SK-N-DZ (cell line): ENCODE data around the gene HACE1.

DNA sequence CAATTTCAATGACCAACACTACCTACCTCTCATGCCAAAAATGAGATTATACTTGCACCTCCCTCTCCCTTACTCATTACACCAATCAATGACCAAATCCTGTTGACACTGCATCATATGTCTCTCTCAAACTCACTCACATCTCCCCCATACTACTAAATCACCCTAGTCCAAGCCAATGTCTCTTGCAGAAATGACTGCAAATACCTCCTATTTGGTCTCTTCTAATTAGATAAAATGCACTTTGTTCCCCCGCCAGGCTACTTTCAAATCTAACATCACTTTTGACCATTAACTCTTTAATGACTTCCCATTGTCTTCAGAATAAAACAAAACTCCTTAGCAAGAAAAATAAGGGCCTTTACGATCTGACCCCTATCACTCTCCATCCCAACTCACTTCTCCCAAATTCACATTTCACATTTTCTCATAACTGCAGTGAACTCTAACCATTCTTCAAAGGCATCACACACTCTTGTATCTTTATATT lies 4.6 kb downstream of the NDUFAF4 start:
RAMPAGE:
- cytosol, long total RNA, result no peak
- nucleus, long total RNA, result no peak

DNA sequence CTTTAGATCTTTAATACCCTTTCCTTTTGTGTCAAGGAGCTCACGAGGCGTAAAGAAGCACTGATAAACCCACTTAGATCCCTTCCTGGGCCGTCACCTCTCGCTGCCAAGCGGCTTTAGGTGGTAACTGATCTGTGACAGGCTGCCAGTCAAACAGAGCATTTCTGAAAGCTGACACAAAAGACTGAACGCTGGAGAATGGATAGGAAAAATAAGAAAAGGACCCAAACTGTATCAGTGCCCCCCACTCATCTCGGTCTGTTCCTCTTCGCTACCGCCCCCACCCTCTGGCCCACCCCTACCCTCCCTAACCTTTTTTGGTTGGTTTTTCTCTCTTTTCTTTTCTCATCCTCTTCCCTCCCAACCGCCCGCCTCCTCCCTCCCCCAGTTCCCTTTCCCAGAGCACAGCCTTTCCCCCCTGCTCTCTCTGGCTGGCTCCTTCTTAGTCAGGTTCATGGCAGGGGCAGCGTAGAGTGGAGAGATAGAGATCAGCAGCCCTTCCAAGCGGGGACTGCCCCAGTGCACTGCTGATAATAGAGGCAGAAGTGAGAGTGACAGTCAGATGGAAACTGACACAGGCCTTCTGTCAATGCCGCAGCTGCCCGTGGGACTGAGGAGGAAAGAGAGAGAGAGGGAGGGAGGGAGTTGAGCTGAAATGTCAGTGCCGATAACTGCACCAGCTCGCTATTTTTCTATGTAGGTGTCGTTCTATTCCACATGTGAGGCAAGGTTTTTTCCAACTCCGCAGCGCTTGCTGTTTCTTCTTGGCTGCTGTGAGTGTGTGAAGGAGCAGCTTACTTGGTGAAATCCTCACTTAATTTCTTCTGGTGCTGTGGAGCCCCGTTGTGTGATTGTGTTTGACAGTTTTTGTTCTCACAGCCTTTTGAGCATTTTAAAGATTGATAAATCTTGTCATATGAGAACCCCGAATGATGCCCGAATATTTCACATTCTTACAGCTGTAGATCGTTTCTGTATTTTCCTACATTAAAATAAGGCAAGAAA lies 386.1 kb upstream of the MMS22L start:
RAMPAGE:
- cytosol, long total RNA, result no peak
- nucleus, long total RNA, result no peak

DNA sequence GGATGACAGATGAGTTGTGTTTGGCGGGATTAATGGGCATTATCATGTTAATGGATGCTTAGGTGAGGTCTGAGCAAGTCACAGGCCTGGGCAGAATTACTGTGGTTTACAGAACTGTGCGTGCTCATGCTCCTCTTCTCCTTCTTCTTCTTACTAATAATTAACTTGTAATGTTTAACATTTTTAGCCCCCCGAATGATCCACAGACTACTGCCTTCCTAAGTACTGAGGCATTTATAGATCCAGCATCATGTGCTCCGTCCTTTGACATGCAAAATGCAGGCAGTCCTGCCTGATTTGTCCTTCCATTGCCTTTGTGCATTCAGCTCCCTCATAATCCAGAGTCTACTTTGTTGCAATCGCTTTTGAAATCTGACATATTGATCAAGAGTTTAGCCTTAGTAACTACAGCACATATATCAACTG lies 753.5 kb upstream of the MMS22L start:
RAMPAGE:
- cytosol, long total RNA, result no peak
- nucleus, long total RNA, result no peak

GRCh38 chr6:98111207-98111456 lies 723.2 kb upstream of the POU3F2 start:
RAMPAGE:
- cytosol, long total RNA, result no peak
- nucleus, long total RNA, result no peak

GRCh38 chr6:98831042-98832292 lies 2.9 kb upstream of the POU3F2 start:
RAMPAGE:
- cytosol, long total RNA, result no peak
- nucleus, long total RNA, result no peak

GRCh38 chr6:99348695-99349054 lies 799 bp downstream of the FAXC start:
RAMPAGE:
- cytosol, long total RNA, result no peak
- nucleus, long total RNA, result no peak

DNA sequence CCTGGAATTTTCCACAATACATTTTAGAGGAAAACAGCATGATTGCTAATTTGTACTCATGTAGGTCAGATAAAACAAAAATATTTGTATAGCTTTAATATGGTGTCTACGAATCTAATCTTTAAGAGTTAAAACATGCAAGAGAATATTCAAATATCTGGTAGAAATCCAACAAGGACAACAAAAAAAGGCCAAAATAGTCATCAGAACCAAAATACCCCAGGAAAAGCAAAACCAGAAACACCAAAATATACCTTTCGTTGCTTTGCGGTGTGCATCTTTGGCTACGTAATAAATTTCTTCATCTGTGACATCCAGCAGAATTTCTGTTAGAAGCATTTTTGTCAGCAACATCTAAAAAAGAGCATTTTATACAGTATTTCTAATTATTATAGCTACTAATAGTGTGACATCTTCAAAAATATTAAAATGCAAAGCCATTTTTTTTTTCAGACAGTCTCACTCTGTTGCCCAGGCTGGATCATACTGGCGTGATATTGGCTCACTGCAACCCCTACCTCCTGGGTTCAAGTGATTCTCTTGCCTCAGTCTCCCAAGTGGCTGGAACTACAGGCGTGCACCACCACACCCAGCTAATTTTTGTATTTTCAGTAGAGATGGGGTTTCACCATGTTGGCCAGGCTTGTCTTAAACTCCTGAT lies 10.5 kb upstream of the COQ3 start:
RAMPAGE:
- cytosol, long total RNA, result no peak
- nucleus, long total RNA, result no peak

GRCh38 chr6:99410621-99411049 lies 14.5 kb downstream of the PNISR start:
RAMPAGE:
- cytosol, long total RNA, result no peak
- nucleus, long total RNA, result no peak

GRCh38 chr6:100482555-100483163 lies 17.9 kb upstream of the SIM1 start:
RAMPAGE:
- cytosol, long total RNA, result no peak
- nucleus, long total RNA, result no peak

DNA sequence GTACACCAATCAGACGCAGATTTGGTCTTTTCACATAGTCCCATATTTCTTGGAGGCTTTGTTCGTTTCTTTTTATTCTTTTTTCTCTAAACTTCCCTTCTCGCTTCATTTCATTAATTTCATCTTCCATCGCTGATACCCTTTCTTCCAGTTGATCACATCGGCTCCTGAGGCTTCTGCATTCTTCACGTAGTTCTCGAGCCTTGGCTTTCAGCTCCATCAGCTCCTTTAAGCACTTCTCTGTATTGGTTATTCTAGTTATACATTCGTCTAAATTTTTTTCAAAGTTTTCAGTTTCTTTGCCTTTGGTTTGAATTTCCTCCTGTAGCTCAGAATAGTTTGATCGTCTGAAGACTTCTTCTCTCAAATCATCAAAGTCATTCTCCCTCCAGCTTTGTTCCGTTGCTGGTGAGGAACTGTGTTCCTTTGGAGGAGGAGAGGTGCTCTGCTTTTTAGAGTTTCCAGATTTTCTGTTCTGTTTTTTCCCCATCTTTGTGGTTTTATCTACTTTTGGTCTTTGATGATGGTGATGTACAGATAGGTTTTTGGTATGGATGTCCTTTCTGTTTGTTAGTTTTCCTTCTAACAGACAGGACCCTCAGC lies 120.6 kb upstream of the SIM1 start:
RAMPAGE:
- cytosol, long total RNA, result no peak
- nucleus, long total RNA, result no peak

RAMPAGE:
- cytosol, long total RNA, result no peak
- nucleus, long total RNA, result no peak
Measured at GRCh38 chr6:103675706-103676091, 1184.0 kb downstream of the HACE1 start.

RAMPAGE:
- cytosol, long total RNA, result no peak
- nucleus, long total RNA, result no peak
Measured at GRCh38 chr6:104858953-104860386, at the start of gene HACE1. HACE1 (minus strand) TSS chr6:104859919.

RAMPAGE:
- cytosol, long total RNA, result no peak
- nucleus, long total RNA, result no peak
Measured at GRCh38 chr6:104957828-104958598, 1.1 kb downstream of the LIN28B start.

DNA sequence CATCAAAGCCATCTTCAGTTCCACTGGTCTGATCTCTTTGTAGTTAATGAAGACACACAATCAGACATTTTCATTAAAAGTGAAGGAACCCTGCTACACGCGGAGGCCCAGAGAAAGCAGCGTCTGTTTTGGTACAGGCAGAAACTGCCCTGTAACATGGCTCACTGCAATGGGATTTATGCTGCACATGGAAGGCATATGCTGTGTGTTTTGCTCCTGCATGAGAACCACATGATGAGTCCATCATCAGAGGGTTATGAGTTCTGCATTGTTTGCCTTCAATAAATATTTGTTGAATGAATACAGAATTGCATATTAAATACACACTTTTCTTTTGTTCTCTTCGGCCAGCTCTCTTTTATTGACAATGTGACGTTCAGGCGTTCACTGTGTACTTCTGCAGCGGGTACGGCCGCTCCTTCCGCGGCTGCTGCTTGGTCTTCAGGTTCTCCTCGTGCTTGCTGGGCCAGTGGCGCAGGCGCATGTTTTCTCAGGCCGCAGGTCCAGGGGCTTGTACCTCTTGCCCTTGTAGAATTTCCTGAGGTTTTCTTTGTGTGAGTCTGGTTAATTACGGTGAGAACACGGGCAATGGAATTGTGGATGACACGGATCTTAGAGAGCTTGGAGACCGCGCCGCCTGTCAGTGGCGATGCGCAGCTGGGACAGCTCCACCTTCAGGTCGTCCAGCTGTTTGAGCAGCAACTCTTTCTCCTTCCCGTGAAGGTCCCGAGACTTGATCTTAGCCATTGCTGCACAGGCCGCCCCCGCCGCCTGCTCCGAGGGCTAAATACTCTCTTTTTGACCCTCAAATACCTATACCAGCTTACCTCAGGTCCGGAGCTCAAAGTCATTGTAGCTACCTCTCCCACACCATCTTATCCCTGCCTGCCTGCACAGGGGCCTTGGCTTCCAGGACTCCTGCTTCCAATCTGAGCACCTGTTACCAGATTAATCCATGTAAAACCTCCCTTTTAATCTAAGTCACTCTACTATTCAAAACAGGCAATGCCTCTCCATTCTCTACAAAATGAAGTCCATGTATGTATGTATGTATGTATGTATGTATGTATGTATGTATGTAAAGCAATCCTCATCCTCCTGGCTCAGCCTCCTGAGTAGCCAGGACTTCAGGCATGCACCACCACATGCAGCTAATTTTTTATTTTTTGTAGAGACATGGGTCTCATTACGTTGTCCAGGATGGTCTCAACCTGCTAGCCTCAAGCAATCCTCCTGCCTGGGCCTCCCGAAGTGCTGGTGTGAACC lies 100.4 kb downstream of the PREP start:
RAMPAGE:
- cytosol, long total RNA, result no peak
- nucleus, long total RNA, result no peak

DNA sequence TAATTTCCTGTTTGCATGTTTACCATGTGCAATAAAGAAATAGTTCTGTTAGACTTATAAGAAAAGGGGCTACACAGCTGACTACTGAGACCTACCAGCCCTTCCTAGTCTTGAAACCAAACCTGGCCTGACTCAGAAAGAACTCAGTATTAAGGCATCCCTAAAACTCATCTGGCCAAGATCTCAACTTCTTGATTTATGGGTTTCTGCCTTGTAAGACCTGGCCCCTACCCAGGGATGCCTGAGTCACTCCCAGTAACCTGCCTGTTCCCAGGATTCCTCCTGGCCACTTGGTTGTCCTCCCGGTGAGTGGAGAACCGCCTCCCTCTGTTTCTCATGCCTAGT lies 189.4 kb upstream of the PREP start:
RAMPAGE:
- cytosol, long total RNA, result no peak
- nucleus, long total RNA, result no peak

RAMPAGE:
- cytosol, long total RNA, result no peak
- nucleus, long total RNA, result no peak
Measured at GRCh38 chr6:105794118-105794879, 291.8 kb upstream of the PRDM1 start.

GRCh38 chr6:105875989-105876883 lies 209.9 kb upstream of the PRDM1 start:
RAMPAGE:
- cytosol, long total RNA, result no peak
- nucleus, long total RNA, result no peak

RAMPAGE:
- cytosol, long total RNA, result no peak
- nucleus, long total RNA, result no peak
Measured at GRCh38 chr6:105986091-105986414, 100.1 kb upstream of the PRDM1 start.

GRCh38 chr6:105994922-105995393 lies 91.2 kb upstream of the PRDM1 start:
RAMPAGE:
- cytosol, long total RNA, result no peak
- nucleus, long total RNA, result no peak

GRCh38 chr6:106099102-106099721 lies 13.1 kb downstream of the PRDM1 start:
RAMPAGE:
- cytosol, long total RNA, result no peak
- nucleus, long total RNA, result no peak